Panc1 (cell line): ENCODE measurements around a stretch of chr1.

GRCh38 chr1:220732502-220733615 is 15.3 kb upstream of the MTARC2 start:
- RRBS, 2 experiments: 2 to 12% methylated on average over 4 of the region's 23 CpGs

GRCh38 chr1:220785850-220786640 is 668 bp upstream of the MTARC1 start:
- RRBS, 2 experiments: 76 to 84% methylated on average over 13 of the region's 28 CpGs

- RRBS, 2 experiments: no CpG with 5 or more reads among the region's 5 CpGs
Observed at GRCh38 chr1:220803958-220804360, 17.2 kb downstream of the MTARC1 start.

GRCh38 chr1:220843717-220844076 is 35.5 kb upstream of the HLX start:
- RRBS, 2 experiments: 36 to 47% methylated on average over 4 of the region's 6 CpGs

GRCh38 chr1:221273740-221274131 is 394.5 kb downstream of the HLX start:
- RRBS, 2 experiments: no CpG with 5 or more reads among the region's 3 CpGs

- RRBS, 2 experiments: no CpG with 5 or more reads among the region's 4 CpGs
Observed at GRCh38 chr1:221734731-221735645, 6.9 kb downstream of the DUSP10 start.

- RRBS, 2 experiments: no CpG with 5 or more reads among the region's 6 CpGs
Observed at GRCh38 chr1:222616429-222616964, 1.4 kb upstream of the MIA3 start.

DNA sequence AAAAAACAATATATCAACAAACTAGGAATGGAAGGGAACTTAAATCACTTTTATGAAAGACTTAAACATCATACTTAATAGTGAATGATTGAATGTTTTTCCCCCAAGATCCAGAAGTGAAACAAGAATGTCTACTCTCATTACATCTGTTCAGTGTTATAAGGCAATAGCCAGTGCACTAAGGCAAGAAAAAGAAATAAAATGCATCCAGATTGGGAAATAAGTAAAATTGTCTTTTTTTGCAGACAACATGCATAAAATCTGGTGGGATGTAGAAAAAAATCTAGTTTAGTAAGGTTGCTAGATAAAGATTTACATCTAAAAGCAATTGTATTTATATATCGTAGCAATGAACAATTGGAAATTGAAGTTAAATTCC is 21.8 kb downstream of the MIA3 start:
- RRBS, 2 experiments: no CpG with 5 or more reads among the region's 1 CpG

DNA sequence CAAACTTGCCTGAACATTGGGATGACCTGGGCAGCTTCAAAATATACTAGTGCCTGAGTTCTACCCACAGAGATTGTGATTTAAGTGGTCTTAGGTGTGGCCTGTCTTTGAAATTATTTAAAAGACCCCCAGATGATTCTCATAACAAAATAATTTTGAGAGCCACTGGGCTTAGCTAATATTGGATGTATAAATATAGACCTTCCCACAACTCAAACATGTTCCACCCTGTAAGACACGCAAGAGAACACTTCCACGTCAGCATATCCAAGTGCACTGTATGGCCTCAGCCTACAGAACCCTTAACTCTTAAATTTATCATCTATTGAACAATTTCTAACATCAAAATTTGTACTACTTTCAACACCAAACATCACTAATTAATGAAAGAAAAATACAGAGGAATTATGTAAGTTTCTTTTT is 2.4 kb downstream of the FAM177B start:
- RRBS, 2 experiments: no CpG with 5 or more reads among the region's 2 CpGs

GRCh38 chr1:222817542-222818210 is 2.8 kb downstream of the DISP1 start:
- RRBS, 2 experiments: no CpG with 5 or more reads among the region's 1 CpG

DNA sequence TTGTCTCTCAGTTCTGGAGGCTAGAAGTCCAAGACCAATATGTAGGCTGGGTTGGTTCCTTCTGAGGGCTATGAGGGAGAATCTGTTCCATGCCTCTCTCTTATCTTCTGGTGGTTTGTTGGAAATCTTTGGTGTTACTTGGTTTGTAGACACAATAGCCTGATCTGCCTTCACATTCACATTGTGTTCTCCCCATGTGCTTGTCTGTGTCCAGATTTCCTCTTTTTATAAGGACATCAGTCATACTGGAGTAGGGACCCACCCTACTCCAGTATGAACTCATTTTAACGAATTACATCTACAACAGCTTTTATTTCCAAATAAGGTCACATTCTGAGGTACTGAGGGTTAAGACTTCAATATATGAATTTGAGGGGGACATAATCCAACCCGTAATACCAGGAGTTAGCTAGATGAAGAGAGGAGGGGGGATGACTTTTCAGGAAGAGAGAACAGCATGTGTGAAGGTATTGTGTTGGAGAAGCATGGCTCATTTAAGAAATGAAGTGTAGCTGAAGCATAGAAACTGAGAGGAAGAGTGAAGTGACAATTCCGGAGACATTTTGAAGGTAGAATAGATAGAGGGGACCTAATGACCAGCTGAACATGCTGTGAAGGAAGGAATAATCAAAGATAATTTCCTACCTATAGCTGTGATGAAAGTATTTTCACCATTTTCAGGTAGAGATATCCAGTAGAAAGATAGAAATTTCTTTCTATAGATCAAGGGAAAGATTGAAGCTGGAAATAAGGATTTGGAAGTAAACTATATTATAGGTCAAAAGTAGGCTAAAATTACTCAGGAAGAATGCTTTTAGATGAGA is 76.1 kb downstream of the DISP1 start:
- RRBS, 2 experiments: no CpG with 5 or more reads among the region's 3 CpGs

- RRBS, 2 experiments: no CpG with 5 or more reads among the region's 7 CpGs
Observed at GRCh38 chr1:222891938-222892566, 77.2 kb downstream of the DISP1 start.

GRCh38 chr1:223031404-223032134 is 111.5 kb downstream of the TLR5 start:
- RRBS, 2 experiments: no CpG with 5 or more reads among the region's 12 CpGs

DNA sequence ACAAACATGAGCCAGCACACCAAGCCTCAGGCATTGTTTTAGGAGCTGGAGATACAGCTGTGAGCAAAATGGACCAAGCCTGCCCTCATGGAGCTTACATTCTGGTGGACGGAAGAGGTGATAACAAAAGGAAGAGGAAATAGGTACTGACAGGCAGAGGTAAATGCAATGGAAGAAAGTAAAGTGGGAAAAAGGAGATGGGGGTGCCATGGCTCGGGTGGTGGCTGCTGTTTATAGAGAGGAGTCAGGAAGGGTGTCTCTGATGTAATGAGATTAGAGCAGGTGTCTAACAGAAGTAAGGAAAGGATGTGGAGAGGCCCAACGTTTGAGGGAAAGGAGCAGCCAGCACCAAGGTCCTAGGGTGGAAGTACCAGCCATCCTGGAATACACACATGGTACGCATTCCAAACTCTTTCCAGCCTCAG is 27.5 kb downstream of the TLR5 start:
- RRBS, 2 experiments: no CpG with 5 or more reads among the region's 4 CpGs

- RRBS, 2 experiments: no CpG with 5 or more reads among the region's 8 CpGs
Observed at GRCh38 chr1:223177736-223178357, 34.8 kb upstream of the TLR5 start.

GRCh38 chr1:223248310-223249293 is 105.6 kb upstream of the TLR5 start:
- RRBS, 2 experiments: no CpG with 5 or more reads among the region's 11 CpGs

GRCh38 chr1:223340879-223341704 is 22.9 kb downstream of the SUSD4 start:
- RRBS, 2 experiments: no CpG with 5 or more reads among the region's 17 CpGs

- RRBS, 2 experiments: no CpG with 5 or more reads among the region's 7 CpGs
Observed at GRCh38 chr1:223544685-223545404, 120.7 kb downstream of the CAPN8 start.

- RRBS, 2 experiments: no CpG with 5 or more reads among the region's 11 CpGs
Observed at GRCh38 chr1:223748175-223748669, 35.9 kb downstream of the CAPN2 start.